Vein endothelial cell (primary cell): Measurements from ENCODE around the gene RAB3GAP2.

GRCh38 chr1:214404581-214405327, 123.8 kb downstream of the SMYD2 start:
- CAGE, long polyA plus RNA, result no peak

DNA sequence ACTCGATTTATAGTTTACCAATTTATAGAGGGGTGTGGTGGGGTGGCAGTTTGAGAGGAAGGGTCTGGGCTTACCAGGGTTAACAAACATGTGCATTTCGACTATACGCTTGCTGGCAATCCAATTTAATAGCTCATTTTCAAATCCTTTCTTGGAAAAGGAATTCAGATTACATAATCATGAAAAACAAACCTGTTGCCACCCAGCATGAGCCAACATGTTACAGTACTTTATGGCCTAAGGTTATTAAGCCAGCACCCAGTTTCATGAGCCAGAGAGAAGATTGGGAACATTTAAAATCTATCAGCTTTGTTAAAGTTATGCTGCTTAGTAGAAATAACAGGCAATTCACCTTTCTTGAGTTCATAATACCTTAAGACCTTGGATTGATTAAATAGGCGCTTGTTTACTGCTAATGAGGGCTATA, 22.6 kb upstream of the PTPN14 start:
- CAGE, long polyA plus RNA, result no peak

GRCh38 chr1:215598484-215599567, 31.7 kb downstream of the KCTD3 start:
- CAGE, long polyA plus RNA, result no peak

DNA sequence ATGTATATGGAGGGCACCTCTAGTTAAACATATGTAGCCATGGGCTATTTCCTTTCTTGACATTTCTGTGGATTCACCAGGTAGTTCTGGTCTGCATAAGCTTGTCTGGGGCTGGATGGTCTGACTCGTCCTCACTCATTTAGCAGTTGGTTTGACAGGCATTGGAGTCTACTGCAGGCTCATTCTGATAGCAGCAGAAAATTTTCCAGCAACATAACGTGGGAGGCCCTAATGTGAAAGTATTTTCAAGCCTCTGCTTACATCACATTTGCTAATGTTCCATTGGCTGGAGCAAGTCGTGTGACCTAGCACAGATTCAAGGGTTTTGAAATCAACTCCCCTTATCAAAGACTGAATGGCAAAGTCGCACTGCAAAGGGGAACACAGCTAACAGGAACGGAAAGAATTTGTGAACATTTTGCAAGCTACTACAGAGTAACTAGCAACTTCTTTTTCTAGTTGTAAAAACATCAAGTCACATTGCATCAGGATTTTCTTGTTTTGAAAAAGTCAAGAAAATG, 2.3 kb upstream of the USH2A start:
- CAGE, long polyA plus RNA, result no peak

- CAGE, long polyA plus RNA, result no peak
Observed at GRCh38 chr1:216617072-216617691, 106.0 kb downstream of the ESRRG start.

DNA sequence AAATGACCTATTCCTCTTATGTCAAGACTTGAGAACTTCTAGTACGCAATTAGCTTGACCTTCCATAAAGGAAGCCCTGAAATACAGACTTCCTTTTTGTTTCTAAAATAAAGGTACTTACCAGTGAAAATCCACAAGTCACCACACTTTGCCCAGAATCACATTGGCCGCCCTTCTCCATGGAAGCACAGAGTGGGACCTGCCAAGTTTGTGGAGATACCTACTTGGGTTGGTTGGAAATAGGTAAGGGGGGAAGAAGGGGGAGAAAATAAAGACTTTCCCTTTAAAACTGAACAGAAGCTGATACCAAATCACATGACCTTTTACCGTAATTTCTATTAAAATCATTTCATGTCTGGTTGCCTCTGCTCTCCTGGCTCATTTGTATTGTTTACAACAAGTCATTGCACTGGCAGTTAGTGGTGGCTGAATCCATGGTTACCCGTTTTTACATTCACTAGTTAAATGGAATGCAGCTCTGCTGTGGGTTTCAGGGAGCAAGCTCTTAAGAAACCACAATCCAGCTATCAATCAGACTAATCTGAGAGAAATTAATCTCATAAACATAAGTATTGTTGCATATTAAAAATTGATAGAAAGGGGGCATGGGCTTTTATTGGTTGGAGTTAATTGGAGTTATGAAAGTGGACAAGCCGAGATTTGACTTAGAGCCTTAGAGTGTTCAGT, 353.6 kb upstream of the ESRRG start:
- CAGE, long polyA plus RNA, result no peak

DNA sequence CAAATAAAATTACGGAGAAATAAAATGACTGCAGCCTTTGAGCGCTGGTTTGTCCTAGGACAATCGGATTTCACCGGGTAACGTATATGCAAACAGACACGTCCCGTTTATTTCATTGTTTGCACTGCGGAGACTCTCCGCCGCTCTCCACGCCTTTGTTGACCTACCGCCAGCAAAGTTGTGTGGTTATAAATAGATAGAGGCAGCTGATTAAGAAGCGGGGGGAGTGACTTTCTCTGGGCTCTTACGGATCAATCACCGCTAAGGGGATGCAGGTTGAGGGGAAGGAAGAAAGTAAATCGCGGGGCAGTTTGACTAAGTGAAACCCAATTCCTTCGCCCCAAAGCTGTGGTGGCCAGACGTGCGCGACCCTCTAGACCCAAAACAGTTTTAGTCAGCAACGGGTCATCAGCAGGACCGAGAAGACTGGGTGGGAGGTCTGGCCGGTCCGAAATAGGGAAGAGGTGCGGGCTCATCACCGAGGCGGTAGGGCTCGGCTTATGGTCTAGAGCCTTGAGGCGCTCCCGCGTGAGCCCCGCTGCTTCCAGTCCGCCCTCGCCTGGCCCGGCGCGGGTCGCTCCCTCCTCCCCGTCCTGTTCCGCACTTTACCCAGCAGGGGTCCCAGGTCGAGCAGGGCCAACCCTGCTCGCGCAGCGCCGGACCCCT, 120.9 kb upstream of the RRP15 start:
- CAGE, long polyA plus RNA, result no peak

- CAGE, long polyA plus RNA, result no peak
Observed at GRCh38 chr1:218344852-218345167, 326 bp upstream of the TGFB2 start.

GRCh38 chr1:218348430-218349221, 3.5 kb downstream of the TGFB2 start:
- CAGE, long polyA plus RNA, result no peak

DNA sequence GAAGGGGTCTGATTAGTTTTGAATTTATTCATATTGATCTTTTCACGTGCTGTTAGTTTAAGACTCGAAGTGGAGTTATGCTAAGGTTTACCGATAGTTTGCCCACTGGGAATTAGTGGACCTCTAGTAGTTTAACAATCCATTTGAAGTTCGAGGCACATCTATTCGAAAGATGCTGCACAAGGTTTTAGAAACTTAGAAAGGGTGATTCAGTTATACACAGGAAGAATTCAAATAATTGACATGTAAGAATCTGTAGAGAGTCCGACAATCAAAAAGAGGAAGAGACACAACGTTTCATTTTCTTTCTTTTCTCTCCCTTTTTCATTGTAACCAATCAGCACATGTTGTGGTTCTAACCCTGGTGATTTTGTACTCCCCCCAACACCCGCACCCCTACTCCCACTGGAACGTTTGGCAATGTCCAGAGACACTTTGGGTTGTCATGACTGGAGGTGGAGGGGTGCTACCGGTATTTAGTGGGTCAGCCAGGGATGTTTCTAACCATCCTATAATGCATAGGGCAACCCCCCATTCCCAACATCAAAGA, 4.9 kb downstream of the TGFB2 start:
- CAGE, long polyA plus RNA, result no peak

DNA sequence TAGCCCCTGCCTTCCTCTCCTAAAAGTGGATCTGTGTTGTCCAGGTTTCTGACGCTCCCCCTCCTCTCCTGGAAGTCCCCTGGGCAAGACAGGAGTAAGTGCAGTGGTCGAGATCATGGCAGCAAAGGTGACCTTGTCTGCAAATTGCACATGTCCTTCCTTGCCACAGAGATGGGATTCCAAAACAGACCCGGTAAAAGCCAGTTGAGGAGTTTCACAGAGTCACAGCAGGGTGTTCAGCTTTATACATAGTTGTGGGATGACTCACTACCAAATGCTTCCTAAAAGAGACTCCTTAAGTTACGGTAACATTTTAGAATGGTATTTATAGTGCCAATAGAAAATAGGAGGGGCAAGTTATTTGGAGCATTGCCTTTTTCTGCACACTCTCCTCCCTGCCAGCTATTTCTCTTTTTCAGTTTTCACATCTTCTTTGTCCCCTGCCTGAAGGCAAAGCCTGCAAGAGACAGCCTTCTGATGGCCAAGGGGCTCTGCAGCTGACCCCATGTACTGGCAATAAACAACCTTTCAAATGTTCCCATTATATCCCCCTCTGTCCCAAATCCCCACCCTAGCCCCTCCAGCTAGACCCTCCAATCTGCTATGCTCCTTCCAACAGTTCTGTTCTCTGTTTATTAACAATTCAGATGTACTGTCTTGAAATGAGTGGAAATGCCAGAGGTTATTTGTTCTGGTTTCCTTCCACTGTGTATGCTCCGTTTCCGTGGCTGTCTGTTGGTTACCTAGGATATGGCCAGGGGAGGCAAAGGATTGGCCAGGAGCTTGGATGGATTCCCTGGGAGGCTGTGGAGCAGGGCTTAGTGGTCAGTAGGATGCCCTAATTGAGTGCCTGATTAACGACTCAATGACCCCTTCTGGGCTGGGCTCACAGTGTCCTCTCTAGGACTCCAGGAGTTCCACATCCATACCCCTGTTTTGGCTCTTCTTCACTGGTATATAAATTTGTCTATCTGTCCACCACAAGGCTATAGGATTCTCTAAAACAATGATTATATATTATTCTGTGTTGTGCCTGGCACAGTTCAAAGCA, 115.0 kb downstream of the TGFB2 start:
- CAGE, long polyA plus RNA, result no peak

GRCh38 chr1:219088716-219089432, 84.8 kb upstream of the LYPLAL1 start:
- CAGE, long polyA plus RNA, result no peak

DNA sequence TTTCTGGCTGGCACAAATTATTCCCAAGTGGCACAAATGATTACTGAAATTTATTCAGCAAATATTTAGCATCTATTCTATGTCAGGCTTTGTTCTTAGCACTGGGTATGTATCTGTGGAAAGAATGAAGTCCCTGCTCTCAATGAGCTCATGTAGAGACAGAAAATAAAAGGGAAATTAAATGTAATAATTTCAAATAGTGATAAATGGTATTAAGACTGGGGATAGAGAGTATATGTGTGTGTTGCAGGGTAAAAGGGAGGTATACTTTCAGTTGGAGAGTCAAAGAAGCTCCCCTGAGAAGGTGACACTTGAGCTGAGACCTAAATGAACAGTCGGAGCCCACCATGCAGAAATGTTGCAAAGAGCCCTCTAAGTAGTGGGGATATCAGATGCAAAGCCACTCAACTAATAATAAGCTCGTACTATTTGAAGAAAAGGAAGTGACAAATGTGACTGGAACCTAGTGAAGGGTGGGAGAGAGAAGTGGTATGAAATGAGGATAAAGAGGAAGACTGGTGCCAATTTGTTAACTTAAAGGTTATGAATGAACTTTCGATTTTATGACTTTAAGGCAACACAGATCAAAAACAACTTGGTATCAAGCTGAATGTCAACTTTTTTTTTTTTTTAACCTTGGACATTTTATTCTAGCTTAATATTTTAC, 14.5 kb downstream of the LYPLAL1 start:
- CAGE, long polyA plus RNA, result no peak

DNA sequence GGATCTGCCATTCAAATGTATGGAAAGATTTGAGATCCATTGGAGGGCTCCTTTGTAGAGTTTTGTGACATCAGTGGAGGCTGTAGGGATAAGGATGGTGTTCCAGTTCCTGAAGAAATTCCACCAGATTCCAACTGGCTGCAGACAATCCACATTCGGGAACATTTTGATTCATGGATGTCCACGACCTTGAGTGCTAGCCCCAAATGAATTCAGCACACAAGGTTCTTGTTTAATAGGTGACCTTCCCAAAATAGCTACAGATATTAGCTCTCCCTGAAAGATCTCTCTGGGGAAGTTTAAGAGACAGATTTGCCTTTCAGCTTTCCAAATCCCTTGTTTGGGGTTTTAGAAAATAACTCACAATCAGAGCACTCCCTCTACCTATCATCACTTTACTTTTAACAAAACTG, 128.4 kb upstream of the ZC3H11B start:
- CAGE, long polyA plus RNA, result no peak

DNA sequence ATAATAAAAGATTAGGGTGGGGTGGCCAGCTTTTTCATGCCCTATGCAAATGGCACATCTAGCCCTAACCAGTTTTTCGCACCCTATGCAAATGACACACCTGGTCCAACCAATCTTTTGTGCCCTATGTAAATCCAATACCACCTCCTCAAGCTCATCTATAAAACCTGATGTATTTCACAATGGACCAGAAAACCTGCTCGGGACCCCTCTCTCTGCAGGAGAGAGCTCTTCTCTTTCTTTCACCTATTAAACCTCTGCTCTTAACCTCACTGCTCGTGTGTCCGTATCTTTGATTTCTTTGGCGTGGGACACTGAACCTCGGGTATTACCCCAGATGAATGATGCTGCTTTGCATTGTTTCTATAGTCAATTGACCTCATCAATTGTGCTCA, 93.9 kb downstream of the SLC30A10 start:
- CAGE, long polyA plus RNA, result no peak

- CAGE, long polyA plus RNA, result no peak
Observed at GRCh38 chr1:220017081-220017450, 29.2 kb downstream of the EPRS1 start.

- CAGE, long polyA plus RNA, result no peak
Observed at GRCh38 chr1:220118796-220119464, 25.0 kb downstream of the IARS2 start.

DNA sequence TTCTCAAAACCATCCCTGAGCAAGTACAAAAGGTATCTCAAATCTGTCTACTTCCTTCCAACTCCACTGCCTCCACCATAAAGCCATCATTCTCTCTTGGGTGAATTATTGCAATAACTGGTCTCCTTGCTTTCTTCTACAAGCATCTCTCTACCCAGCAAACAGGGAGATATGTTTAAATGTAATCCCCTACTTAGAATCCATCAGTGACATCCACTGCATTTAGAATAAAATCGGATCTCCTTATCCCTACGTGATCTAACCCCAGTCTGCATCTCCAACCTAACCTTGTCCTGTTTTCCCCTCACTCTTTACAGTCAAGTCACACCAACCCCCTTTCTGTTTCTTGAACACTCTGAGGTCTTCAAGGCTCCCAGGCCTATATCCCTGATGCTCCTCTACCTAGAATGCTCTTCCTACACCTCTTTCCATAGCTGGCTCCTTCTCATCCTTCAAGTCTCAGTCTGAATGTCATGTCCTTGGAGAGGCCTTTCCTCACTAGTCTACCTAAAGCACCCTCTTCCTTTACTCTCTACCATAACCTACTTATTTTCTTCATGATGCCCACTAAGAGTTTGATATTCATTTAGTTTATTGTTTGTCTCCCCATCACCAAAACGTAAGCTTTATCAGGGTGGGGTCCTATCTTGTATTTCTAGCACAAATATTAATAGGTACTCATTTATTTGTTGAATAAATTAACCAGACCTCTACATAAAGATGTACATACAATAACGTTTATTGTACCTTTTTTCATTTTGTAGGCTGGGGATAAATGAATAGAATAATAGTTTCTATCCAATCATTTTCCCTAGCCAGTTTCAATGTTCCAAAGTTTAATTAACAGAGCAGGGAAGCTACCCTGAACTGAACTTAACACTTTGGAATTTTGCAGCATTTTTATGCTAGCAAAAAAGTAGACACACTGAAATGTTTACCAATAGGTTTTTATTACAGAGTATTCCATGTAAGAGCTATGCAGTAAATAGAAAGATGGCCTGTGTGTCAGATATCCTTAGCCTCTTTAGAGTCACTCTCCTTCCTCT, 72.1 kb downstream of the RAB3GAP2 start:
- CAGE, long polyA plus RNA, result no peak

DNA sequence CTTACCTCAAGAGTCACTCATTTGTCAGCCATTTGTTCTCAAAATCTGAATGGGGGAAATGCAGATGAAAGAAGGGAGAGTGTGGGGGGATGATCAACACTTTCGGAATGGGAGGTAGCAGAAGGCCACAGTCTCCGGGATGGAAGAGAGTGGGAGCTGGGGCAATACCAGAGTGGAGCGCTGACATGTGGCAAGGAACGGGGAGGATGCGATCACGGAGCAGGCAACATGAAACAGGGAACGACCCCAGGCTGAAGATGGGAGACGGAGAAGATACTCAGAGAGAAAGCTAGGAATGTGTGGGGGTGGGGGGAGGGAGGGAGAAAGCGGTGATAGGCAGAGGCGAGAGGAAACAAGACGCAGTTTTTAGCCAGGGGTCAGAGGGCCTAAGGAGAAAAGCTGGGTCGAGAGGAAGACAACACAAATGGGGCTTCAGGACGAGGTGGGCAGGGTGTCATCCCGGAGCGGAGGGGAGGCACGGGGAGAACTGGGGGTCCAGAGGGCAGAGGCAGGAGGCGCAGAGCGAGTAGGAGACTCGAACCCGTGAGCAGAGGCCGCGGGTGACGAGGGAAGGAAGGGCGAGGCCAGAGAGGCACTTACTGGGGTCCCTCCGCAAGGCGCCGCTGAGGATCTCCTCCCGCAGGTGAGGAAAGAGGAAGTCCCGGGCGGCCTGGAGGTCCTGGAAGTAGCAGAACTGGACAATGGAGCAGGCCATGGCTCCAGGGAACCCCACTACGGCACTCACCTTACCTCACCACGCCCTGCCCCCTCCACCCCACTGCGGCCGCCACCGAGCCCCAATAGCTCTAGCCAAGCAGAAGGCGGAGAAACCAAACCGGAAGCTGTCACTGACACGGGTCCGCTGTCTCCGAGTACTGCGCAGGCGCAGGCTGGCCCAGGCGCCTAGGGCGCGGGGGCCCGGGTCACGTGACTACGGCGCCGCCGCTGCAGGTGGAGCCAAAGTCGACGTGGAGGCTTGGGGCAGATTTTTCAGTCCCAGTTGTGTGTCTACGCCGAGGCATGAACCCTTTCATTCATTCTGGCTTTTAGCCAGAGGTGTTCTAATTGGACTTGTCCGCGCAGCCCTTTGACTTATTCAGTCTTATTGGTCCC, at the start of gene RAB3GAP2:
Gene RAB3GAP2, minus strand, starts transcription at position 831 of the 1,113 bp plus-strand sequence.
- CAGE, long polyA plus RNA, result no peak

- CAGE, long polyA plus RNA, result no peak
Observed at GRCh38 chr1:220272736-220272979, 405 bp upstream of the RAB3GAP2 start.